ENCODE data around the gene TCF20.

DNA sequence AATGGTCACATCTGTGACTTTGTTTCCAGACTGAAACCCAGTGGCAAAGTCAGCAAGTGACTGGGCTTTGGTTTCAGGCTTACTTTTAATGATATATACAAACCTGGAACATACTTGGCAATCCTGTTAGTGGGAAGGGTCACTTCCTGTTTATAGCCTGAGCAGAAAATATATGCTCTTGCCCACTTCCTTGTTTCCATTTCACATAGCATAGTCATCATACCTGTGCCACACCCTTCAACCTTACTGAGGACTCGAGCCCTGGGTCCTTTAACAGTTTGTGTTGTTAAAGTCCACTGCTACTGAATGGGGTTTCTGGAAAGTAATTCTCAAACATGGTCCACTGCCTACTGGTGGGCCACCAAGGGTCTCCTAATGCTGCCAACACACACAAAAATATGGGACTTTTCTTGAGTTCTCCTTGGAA is 23.9 kb downstream of the WBP2NL start:
- PRO-cap, 10 experiments, result peak in 1 of 10 experiments; most common plus-strand start position 276 of the sequence (in 1); most common minus-strand start position 87 of the sequence (in 1)

- PRO-cap, 10 experiments, result no peak in any of the 10 experiments
Measured at GRCh38 chr22:42072437-42073052, 1.5 kb upstream of the PHETA2 start.

DNA sequence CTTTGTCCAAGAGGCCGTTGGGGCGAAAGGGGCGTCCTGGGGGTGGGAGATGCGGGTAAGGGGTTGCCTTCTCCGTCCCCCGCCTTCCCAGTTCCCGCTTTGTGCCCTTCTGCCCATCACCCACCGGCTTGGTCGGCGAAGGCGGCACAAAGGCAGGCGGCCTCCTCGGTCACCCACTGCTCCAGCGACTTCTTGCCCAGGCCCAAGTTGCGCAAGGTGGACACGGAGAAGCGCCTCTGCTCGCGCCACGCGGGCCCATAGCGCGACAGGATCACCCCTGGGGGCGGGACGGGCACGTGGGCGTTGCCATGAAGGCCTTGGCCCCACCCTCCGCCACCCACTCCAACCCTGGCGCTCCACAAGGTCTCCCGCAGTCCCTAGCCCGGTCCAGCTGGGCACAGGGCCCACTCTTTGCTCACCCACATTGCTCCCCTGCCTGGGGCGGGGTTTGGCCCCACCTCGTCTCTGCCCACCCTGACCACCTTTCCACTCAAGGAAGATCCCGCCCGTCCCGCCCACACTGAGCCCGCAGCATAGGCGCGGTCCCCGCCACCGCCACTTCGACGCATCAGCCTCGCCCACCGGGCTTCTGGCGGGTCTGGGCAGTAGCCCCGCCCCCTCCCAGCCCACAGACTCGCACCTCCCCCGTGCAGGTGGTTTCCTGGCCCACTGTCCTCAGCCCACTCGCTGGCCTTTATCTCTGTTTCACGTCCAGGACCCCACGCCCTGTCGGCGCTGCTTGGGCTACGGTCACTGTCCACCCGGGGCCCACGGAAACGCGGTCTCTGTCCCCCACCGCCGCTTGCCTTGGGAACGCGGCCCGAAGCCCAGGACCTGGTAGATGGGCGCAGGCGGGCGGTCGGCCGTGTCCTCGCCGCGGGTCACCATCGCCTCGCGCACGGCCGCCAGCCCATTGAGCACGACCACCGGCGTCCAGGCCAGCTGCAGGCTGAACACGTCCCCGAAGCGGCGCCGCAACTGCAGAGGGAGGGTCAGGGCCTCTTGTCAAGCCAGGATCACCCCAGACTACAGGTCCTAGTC is 12.3 kb upstream of the CYP2D6 start:
- PRO-cap, 10 experiments, result no peak in any of the 10 experiments

- PRO-cap, 10 experiments, result no peak in any of the 10 experiments
Measured at GRCh38 chr22:42183342-42183935, 52.8 kb upstream of the CYP2D6 start.

- PRO-cap, 10 experiments, result no peak in any of the 10 experiments
Measured at GRCh38 chr22:42262975-42263669, 7.3 kb downstream of the TCF20 start.

DNA sequence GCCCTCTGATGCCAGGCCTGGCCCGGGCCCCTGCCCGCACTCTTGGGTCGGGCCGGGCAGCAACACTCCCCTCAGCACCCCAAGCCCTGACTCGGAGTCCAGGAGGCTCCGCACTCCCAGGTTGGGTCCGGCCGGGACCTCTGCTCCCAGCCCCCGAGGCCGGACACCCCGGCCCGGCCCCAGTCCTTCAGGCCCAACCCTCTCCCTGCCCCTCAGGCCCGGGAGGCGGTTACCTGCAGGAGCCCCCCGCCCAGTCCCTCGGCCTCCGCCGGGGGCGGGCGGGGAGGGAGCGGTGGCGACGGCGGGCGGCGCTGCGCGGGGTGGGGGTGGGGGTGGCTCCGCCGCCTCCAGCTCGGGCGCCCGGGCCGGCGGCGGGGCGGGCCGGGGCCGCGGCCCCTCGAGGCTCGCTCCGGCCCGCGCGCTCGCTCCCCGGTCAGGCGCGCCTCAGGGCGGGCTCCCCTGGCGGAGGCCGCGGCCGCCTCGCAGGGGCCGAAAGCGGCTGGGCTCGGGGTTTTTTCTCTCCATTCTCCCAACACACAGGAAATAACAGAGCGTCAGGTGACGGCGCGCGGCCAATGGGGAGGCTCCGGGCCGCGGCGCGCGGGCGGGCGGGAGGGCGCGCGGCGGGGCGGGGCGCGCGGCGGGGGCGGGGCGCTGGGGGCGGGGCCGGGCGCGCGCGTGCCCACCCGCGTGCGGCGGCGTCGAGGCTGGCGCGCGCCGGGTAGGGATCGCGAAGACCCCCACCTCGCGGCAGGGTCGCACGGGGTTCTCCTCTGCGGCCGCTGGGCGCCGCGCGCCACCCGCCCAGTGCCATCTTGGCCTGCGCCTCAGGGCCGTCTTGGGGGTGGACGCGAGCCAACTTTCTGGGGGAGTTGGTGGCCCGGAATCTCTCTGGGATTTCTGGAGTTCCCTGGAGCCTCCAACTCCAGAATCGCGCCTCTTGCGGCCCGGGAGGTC is at the start of gene TCF20:
Gene TCF20, minus strand, starts transcription at position 548 of the 957 bp plus-strand sequence.
- PRO-cap, 10 experiments, result peak in 10 of 10 experiments; most common plus-strand start position 693 of the sequence (in 10); most common minus-strand start position 187 of the sequence (in 6)

DNA sequence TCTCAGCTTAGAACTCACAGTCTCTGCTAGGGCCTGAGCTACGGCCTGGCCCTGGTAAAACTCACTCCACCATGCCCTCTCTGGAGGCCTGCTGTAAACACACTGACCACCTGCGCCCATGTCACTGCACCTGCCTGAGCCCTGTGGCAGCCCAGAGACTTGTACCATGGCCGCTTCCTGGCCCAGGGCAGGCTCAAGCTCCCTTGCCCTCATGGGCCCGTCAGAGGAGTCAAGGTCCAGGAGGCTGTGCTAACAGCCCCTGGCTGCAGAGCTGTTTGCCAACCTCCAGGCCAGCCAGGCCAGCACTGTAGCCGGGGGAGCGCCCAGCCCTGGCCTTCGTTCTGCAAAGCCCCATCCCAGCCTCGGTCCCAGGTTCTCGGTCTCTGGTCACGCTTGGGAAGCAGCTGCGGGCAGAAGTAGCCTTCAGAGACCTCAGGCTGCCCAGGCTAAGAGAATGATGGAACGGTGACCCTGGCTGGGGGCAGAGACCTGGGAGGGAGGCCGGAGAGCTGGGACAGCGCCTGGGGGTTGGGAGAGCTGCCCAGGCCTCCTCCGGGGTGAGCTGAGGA is 11.8 kb upstream of the TCF20 start:
- PRO-cap, 10 experiments, result no peak in any of the 10 experiments

- PRO-cap, 10 experiments, result no peak in any of the 10 experiments
Measured at GRCh38 chr22:42282771-42284189, 12.8 kb upstream of the TCF20 start.

DNA sequence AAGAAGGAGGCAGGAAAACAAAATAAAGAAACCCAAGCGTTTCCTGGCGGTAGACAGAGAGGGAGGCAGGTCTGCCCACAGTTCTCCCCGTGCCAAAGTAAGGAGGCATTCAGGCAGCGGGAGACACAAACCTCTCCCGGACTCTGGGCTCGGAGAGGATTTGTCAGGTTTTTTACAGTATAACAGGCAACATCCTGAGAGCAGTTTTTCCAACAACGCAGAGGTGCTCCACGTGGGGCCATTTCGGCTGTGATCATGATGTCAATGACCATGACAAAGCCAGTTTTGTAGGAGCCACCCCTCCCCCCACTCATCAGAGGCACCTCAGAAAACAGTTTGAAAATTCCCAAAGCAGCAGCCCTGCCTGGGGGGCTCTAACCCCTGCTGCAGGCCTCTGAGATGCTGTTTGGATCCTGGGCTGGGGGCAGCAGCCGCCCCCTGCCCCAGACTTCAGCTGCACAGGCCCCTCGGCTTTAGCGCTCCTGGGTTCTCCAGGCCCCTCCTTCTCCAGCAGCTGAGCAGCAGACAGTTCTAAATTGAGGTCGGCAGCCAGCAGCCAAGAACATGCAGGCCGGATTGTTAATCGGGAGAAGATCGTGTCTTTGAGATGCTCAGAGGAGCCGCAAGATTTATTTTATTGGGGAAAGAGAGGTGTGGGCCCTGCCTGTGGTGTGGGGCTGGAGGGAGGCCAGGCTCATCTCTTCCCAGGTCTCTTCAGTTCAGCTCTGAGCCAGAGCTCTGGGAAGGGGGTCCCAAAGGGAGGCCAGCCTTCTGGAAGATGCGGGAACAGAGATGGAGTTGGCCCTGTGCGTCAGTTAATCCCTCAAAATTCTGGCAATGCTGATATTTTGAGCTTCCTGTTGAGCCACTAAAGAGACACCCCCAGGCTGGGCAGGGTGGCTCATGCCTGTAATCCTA is 19.3 kb downstream of the NFAM1 start:
- PRO-cap, 10 experiments, result no peak in any of the 10 experiments

DNA sequence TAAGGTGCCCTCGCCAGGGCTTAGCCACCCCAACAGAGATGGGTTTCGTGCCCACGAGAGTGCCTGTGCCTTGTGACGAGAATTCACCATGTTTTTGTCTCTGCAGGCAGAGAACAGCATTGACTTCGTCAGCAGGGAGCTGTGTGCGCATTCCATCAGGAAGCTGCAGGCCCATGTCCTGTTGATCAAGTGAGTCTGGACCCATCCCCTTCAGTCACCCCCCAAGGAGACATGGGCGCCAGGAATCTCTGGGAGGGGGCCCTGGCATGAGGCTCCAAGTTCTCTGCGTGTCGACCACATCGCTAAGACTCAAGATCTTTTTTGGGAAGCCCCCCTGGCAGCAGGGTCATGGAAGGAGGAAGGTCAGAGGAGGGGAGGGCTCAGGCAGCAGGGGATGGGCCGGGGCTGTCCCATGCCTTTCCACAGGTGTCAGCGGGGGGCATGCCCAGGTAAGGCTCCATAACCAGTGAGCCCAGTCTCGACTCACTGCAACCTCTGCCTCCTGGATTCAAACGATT is 10.6 kb downstream of the RRP7A start:
- PRO-cap, 10 experiments, result no peak in any of the 10 experiments

DNA sequence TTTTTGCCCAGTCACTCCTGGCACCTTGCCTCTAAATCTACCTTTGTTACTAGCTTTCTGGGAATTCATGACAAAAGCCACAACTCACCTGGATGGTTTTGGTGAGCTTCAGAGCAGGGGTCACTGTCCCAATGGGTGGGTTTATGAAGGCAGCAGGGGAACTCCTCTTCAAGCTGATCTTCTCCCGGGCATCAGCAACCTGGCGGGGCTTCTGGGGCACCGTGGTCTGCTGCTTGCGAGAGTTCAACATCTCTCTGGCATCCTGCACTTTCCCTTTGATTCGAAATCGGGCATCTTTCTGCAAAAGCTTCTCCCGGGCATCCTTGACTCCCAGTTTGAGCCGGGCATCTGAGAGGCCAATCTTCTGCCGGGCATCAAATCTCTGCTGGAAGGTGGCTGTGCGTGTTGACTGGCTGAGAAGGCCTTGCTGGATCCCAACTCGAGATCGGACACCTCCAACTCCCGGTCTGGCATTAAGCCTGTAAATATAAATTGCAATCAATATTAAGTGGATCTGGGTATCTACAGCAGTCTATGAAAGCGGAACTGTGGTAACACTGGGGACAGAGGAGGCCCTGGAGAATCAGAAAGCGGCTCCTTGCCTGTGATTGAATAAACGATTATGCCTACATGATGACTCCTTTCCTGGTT is 11.9 kb downstream of the POLDIP3 start:
- PRO-cap, 10 experiments, result no peak in any of the 10 experiments

GRCh38 chr22:42620360-42621124 is 5.9 kb upstream of the POLDIP3 start:
- PRO-cap, 10 experiments, result no peak in any of the 10 experiments

DNA sequence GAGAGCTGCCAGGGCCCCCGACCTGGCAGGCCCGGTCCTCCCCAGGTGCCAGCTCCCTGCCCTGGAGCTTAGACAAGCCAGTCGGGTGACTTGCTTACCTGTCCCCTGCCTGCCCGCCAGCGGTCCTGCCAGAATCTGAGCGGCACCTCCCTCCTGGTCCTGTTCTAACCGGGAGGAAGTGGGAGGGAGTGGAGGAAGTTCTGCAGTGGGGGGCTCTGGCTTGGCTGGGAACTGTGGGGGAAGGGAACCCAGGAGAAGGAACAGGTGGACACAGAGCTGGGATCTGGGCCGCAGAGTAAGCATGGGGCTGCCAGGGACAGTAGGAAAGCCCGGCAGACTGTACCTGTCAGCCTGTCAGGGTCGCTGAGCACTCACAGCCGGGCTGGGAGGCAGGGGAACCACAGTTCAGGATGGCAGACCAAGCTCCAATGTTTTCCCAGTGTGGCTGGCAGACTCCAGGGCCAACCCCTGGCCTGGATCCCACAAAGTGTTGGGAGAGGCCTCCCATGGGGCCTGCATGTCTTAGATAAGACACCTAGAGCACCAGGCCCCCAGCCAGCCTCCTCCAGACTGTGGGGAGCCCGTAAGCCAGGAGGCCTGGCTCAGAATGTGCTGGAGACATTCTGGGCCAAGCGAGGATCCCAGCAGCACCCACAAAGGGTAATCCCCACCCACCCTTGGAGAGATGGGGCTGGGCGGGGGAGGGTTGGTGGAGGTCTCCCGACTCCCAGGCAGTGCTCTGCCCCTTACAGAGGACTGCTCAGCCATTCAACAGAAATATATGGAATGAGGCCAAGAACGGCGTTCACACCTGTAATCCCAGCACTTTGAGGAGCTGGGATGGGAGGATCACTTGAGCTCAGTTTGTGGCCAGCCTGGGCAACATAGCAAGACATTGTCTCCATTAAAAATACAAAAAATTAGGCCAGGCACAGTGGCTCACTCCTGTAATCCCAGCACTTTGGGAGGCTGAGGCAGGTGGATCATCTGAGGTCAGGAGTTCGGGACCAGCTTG is 2.3 kb downstream of the CYB5R3 start:
- PRO-cap, 10 experiments, result peak in 4 of 10 experiments; most common plus-strand start position 191 of the sequence (in 1); most common minus-strand start position 137 of the sequence (in 2)

DNA sequence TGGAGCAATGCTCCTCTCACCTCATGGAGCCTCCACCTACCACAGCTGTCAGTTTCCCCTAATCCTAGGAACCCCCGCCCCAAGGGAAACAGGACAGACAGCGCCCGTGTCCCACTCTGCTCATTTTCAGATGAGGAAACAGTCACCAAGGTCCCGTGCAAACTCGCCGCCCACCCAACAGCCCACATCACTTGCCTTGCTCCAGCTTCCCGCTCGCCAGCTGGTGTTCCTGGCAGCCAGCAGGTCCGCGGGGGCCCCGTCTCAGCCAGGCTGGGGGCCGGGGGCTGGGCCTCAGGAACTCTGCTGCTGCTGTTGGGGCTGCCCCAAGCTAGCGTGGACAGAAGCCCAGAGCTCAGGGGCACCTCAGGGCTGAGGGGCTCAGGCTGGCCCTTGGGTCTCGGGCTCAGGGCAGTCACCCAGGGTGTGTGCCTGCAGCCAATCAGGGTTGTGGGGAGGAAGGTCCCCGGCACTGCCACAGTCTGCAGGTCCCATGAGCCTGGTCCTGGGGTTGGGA is 65.4 kb downstream of the ARFGAP3 start:
- PRO-cap, 10 experiments, result no peak in any of the 10 experiments

- PRO-cap, 10 experiments, result no peak in any of the 10 experiments
Measured at GRCh38 chr22:42800944-42801459, 56.1 kb downstream of the ARFGAP3 start.

- PRO-cap, 10 experiments, result peak in 3 of 10 experiments; most common plus-strand start chr22:42803734 (in 3); most common minus-strand start chr22:42803569 (in 1)
Measured at GRCh38 chr22:42803283-42803914, 53.7 kb downstream of the ARFGAP3 start.

- PRO-cap, 10 experiments, result no peak in any of the 10 experiments
Measured at GRCh38 chr22:42892345-42893430, 35.6 kb upstream of the ARFGAP3 start.

DNA sequence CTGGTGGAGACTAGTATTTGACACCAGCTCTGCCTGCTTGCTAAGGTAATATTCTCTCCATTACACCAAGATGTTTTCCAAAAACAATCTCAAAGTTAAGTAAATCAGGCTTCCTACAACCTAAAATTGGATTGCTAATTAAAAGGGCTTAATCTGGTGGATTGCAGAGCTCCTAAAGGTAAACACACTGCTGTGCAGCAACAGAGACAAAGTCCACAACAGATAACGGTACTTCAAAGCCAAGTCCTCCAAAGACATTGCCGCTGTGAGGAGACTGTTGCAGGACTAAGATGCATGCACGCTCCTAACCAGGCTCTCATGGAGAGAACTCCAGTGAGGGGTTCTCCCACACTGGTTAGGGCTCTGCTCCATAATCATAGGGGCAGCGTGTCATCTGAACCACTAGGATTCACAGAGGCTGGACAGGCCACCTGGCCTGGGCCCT is 56.7 kb upstream of the ARFGAP3 start:
- PRO-cap, 10 experiments, result no peak in any of the 10 experiments

- PRO-cap, 10 experiments, result no peak in any of the 10 experiments
Measured at GRCh38 chr22:43233370-43234195, 46.6 kb upstream of the TTLL12 start.

GRCh38 chr22:43260776-43261454 is 74.0 kb upstream of the TTLL12 start:
- PRO-cap, 10 experiments, result no peak in any of the 10 experiments